Right lobe of liver (tissue), 4 donors: ENCODE measurements around a stretch of chr1.

GRCh38 chr1:28296515-28297439, 32.1 kb upstream of the MED18 start:
- PRO-cap, 4 experiments, result peak in 4 of 4 experiments; most common plus-strand start chr1:28297048 (in 2); most common minus-strand start chr1:28296857 (in 3)
- RAMPAGE, long total RNA, 2 experiments, result no peak in any of the 2 experiments

DNA sequence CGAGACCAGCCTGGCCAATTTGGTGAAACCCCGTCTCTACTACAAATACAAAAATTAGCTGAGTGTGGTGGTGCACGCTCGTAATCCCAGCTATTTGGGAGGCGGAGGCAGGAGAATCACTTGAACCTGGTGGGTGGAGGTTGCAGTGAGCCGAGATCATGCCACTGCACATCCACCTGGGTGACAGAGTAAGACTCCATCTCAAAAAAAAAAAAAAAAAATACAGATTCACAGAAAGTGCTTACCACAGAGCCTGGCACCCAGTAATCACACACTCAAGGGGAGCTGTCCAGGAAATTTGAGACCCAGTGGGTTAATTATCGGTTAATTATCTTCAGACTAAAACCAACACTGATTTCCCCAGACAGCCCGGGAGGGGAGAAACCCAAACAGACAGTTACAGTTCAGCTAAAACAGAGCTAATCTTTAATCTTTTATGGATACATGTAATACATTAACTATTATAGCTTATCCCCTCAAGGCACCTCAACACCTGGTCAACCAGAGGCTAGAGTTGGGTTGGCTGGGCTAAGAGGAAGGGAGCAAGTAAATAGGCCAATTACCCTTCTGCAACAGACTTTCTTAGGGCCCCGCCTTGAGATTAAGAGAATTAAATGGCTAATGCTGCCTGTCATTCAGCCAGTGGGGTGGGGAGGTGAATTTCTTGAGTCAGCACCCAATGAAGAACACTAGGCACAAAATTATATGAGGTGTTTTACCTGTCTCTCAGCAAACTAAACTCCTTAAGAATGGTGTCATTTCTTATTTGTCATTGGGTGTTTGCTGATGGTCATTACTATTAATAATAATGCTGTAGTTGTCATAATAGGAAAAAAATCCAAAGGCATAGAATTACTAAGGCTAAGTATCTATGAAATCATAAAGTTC, 6.7 kb upstream of the MED18 start:
- PRO-cap, 4 experiments, result peak in 2 of 4 experiments; most common plus-strand start position 511 of the sequence (in 1); most common minus-strand start position 401 of the sequence (in 1)
- RAMPAGE, long total RNA, 2 experiments, result no peak in any of the 2 experiments

DNA sequence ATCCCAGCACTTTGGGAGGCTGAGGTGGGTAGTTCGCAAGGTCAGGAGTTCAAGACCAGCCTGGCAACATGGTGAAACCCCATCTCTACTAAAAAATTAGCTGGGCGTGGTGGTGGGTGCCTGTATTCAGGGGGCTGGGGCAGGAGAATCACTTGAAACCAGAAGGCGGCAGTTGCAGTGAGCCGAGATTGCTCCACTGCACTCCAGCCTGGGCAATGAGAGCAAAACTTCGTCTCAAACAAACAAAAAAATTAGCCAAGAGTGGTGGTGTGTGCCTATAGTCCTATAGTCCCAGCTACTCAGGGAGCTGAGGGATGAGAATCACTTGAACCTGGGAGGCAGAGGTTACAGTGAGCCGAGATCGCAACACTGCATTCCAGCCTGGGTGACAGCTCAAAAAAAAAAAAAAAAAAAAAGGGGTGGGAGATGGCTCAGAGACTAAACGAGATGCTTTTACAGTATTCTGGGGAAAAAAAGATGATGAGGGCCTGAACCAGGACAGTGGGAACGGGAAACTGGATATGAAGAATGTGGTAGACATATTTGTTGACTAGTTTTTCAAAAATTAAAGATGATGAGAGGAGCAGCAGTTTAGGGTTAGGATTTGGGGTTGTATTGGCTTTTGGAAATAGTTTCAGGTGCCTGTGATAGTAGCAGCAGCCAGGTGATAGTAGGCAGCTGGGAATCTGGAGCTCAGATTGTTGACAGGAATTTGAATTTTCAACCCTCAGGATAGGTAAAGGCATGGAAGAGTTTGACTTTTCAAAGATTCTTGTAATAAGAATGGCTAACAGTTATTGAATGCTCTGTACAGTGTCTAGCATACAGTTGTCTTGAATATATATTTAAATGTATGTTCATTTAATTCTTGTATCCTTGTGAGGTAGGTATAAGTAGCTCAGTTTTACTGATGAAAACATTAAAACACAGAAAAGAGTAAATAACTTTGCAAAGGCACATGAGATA, 18.1 kb downstream of the YTHDF2 start:
- PRO-cap, 4 experiments, result no peak in any of the 4 experiments
- RAMPAGE, long total RNA, 2 experiments, result no peak in any of the 2 experiments

- PRO-cap, 4 experiments, result no peak in any of the 4 experiments
- RAMPAGE, long total RNA, 2 experiments, result no peak in any of the 2 experiments
Observed at GRCh38 chr1:29120118-29120938, 3.4 kb downstream of the TMEM200B start.

- PRO-cap, 4 experiments, result no peak in any of the 4 experiments
- RAMPAGE, long total RNA, 2 experiments, result no peak in any of the 2 experiments
Observed at GRCh38 chr1:29160231-29160578, 21.5 kb downstream of the SRSF4 start.

DNA sequence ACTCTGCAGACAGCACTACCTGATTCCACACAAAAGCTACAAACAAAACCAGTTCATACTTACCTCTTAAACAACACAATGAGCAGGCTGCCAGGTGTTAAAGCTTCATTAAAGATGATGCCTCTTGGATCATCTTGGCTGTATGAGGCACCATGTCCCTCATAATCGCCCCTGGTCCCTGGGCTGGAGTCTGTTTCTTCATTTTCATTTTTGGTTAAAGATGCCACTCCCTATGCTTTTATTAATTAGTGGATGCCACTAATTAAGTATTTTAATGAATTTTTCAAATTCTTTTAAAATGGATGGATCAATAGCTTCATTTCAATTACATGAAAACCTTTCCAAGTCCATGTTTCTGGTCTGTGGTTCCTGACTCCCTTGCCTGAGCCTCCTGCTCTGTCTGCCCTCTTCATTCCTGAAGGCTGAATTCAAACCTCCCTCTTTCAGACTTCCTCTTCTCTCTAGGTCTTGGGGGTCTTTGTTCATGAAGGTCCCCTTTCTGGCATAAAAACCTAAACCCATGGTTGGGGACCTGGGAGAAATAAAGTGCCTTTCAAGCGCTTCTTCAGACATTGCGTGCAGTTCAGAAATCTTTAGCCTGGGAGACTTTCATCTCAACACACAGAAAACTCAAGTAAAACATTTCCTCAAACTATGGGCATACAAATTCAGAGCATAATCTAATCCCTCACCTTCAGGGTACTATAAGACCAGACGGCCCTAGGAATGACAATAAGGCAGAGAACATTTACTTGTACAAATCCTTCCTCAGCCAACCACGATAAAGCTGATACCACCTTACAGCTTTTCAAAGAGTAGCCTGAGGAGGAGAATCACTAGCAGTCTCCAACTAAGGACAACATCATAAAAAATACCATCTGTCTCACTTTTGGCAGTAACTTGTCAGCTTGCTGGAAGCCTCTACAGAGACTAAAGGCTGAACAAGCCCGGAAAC, 11.1 kb downstream of the SRSF4 start:
- PRO-cap, 4 experiments, result no peak in any of the 4 experiments
- RAMPAGE, long total RNA, 2 experiments, result no peak in any of the 2 experiments

DNA sequence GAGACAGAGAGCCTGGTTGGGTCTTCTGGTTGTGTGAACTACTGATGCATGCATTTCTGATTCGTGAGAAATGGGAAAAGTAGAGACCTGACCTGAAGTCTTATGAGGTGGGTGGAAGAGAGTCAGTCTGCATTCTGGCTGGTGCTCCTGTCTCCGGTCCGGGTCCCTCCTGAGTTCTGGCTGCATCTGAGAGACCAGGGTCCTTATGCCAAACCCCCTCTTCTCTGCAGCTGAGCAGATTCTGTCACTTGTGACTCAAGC, 638.7 kb downstream of the MATN1 start:
- PRO-cap, 4 experiments, result peak in 1 of 4 experiments; most common plus-strand start position 145 of the sequence (in 1)
- RAMPAGE, long total RNA, 2 experiments, result no peak in any of the 2 experiments

DNA sequence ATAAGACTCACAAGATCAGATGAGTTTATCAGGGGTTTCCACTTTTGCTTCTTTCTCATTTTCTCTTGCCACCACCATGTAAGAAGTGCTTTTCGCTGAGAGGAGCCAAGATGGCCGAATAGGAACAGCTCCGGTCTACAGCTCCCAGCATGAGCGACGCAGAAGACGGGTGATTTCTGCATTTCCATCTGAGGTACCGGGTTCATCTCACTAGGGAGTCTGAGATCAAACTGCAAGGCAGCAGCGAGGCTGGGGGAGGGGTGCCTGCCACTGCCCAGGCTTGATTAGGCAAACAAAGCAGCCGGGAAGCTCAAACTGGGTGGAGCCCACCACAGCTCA, 285.1 kb downstream of the MATN1 start:
- PRO-cap, 4 experiments, result no peak in any of the 4 experiments
- RAMPAGE, long total RNA, 2 experiments, result no peak in any of the 2 experiments

DNA sequence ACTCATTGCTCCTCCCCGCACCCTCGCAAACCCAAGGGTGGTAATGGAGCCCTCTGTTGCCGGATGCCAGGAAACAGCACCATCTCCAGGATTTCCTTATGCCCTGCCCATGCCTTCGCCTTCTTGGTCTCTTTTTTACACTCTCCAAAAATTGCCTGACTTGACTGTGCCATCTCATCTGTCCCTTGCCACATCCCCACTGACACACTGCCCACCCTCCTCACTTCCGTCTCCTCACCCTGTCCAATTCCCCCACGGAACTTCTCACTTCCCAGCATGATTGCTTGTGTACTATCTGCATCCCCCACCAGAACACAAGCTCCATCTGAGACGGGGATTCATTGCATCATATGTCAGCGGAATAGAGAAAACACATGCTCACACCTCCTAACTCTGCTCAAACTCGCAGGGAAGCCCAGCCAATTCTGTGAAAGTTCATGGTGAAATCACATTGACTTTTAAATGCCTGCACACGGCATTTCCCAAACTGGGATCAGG, 201.2 kb downstream of the MATN1 start:
- PRO-cap, 4 experiments, result peak in 2 of 4 experiments; most common minus-strand start position 201 of the sequence (in 1)
- RAMPAGE, long total RNA, 2 experiments, result no peak in any of the 2 experiments

GRCh38 chr1:30675508-30676089, 47.8 kb downstream of the MATN1 start:
- PRO-cap, 4 experiments, result no peak in any of the 4 experiments
- RAMPAGE, long total RNA, 2 experiments, result no peak in any of the 2 experiments

DNA sequence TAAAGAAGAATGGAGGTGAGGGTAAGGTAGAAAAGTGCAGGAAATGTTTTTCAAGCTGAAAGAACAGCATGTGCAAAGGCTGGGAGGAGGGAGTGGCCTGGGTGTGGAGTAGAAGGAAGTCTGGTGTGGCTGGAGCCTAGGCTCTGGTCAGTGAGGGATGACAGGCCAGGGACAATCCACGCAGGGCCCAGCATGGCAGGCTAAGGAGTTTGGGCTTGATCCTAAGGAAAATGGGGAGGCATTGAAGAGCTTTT, 45.9 kb downstream of the MATN1 start:
- PRO-cap, 4 experiments, result no peak in any of the 4 experiments
- RAMPAGE, long total RNA, 2 experiments, result no peak in any of the 2 experiments

GRCh38 chr1:30730027-30730923, 6.9 kb upstream of the MATN1 start:
- PRO-cap, 4 experiments, result no peak in any of the 4 experiments
- RAMPAGE, long total RNA, 2 experiments, result no peak in any of the 2 experiments

DNA sequence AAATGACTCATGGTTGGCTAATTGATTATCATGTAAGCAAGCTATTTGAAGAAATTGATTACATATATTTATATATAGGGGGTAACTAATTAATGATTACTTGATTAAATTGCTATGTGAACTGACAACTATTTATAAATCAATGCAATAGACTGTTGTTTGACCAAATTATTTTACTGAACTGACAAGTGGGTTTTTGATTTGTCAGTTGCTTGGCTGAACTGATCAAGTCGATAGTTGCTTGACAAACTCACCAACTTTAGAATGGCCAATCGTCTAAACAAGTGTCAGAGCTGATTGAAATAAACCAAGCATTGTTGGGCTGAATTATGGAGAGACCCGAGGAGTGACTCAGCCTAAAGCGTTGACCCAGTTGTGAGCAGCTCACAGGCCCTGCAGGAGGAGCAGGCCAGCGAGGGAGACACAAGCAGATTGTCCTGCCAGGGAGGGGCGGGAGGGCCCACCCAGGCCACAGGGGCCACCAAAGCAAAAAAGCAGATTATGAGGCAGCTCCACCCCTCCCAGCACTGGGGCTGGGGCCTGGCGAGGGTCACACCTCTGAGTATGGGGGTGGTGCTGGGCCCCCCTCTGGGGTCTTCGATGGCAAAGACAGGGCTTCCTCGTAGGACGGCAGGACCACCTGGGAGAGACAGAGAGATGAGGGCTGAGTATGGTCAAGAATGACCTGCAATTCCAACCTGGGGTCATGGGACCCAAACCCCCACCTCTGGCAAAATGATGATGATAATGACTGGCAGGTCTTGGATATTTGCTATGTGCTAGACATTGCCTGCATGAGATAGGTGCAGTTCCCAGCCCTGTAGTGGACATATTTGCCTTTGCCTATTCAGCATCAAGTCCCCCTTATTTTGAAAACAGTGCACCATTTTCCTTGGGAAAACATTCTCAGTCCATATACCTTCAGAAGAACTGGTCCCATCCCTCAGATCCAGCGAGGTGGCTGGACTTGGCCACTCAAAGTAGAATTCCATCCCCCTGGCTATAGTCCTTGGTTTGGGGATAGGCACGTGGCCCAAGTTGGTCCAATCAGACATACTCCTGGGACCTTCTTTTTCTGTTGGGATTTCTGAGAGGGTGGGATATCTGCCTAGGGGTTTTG, 10.3 kb upstream of the MATN1 start:
- PRO-cap, 4 experiments, result no peak in any of the 4 experiments
- RAMPAGE, long total RNA, 2 experiments, result no peak in any of the 2 experiments

DNA sequence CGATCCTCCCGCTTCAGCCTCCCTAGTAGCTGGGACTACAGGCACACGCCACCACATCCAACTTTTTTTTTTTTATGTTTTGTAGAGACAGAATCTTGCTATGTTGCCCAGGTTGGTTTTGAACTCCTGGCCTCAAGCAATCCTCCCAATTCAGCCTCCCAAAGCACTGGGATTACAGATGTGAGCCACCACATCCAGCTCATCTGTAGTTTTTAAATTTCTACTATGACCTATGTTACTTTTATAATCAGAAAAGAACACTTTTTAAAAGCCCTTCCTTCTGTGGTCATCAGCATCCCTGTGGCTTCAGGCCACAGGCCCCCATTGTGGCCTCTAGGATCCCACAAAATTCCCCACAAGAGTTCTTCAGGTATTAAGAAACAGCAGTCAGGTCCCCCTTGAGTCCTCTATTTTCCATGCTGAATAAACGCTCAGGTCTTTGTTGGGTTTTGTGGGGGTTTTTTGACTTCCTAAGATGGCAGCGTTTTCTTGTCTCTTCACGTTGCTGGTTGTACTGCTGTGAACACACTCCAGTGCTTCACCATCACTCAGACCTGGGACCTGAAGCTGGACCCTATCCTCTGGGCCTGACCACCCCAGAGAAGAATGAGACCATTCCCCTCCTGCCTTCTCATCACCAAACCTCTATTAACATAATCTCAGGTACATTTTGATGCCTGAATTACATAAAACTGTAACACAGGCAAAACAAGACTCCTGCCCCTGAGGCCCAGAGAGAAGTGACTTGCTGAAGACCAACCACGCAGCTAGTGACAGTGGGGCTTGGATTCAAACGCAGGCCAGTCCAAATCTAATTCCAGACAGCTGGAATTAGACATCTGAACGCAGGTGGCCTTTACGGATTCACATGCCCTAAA, 13.4 kb upstream of the MATN1 start:
- PRO-cap, 4 experiments, result no peak in any of the 4 experiments
- RAMPAGE, long total RNA, 2 experiments, result no peak in any of the 2 experiments

DNA sequence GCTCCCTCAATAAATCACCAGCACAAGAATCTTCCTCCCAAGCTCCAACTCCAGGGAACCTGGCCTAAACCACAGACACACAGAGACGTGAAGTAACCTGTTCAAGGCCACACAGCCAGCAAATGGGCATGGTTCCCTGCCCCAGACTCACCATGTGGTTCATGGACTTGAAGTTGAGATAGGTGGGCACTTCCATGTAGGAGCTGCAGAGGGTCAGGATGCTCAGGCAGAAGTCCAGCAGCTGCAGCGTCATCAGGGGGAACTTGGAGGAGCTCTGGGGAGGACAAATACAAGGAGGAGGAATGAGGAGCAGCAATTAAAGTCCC, 15.4 kb upstream of the MATN1 start:
- PRO-cap, 4 experiments, result no peak in any of the 4 experiments
- RAMPAGE, long total RNA, 2 experiments, result no peak in any of the 2 experiments

DNA sequence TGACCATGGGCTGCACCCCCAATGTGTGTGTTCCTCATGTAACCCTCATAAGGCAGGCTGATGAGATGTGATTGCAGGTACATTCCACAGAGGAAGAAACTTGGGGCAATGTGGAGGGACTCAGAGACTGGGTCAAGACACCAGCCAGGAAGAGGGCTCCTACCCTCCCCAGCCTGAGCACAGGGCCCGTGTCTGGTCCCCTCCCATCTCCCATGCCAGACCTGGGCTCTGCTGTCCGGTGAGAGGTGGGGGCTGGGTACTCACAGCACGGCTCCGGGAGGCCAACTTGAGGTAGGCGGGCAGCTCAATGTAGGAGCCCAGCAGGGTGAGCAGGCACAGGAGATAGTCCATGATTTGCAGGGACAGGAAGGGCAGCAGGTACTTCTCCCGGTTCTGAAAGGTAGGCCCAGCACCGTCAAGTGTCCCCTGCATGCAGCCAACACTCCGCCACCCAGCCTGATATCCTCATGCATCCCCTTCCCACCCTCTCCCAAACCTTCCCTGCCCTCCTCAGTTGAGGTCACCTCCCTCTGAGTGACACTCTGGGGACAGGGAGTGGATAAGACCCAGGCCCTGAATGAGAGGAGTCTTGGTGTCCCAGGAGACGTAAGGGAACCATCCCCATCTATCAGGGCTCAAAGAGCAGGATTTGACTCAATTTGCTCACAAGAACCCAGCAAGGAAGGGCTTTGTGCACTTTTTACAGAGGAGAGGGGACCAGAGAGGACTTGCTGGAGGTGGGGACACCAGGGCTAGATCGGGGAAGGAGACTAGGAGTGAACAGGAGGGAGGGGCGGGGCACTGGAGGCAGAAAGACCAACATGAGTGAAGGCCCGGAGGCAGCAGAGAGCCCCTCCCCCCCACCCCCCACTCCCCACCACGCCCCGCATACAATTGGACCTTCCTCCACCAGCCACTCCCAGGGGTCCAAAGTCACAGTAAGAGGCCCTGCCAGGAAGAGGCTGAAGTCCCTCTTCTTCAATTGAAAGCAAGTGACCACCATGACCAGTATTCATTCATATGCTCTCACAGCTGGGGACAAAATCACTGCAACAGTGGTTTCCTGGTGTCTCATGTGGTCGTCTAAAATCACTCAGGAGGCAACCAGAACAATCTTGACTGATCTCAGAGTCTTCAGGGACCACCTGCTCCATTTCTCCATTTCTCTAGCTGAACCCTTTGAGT, 16.6 kb upstream of the MATN1 start:
- PRO-cap, 4 experiments, result no peak in any of the 4 experiments
- RAMPAGE, long total RNA, 2 experiments, result no peak in any of the 2 experiments

DNA sequence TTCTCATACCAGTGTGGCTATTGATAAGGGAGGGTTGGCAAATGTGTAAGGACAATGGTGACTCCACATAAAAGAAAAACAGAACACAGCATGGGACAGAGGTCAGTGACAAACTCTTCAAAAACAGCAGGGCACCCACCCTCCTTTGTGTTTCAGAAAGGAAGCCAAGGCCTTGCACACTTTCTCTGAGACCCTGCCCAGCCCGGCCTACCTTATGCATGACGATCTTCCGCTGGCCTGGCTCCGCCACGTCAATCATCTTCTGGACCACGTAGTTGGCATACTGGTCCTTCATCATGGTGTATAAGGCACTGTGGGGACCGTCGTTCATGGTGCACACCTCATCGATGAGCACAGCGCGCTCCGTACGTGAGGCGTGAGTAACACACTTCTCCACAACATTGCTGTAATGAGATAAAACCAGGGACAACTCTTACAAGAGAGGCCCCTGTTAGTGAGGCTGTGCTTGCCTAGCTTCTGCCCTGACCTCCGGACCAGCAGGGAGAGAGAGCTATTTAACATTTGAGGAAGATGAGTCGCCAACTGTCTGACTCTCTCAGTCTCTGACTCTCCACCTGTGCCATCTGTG, 28.0 kb upstream of the SDC3 start:
- PRO-cap, 4 experiments, result peak in 1 of 4 experiments; most common minus-strand start position 259 of the sequence (in 1)
- RAMPAGE, long total RNA, 2 experiments, result no peak in any of the 2 experiments

GRCh38 chr1:31297527-31298312, 888 bp downstream of the ZCCHC17 start:
- PRO-cap, 4 experiments, result no peak in any of the 4 experiments
- RAMPAGE, long total RNA, 2 experiments, result no peak in any of the 2 experiments

DNA sequence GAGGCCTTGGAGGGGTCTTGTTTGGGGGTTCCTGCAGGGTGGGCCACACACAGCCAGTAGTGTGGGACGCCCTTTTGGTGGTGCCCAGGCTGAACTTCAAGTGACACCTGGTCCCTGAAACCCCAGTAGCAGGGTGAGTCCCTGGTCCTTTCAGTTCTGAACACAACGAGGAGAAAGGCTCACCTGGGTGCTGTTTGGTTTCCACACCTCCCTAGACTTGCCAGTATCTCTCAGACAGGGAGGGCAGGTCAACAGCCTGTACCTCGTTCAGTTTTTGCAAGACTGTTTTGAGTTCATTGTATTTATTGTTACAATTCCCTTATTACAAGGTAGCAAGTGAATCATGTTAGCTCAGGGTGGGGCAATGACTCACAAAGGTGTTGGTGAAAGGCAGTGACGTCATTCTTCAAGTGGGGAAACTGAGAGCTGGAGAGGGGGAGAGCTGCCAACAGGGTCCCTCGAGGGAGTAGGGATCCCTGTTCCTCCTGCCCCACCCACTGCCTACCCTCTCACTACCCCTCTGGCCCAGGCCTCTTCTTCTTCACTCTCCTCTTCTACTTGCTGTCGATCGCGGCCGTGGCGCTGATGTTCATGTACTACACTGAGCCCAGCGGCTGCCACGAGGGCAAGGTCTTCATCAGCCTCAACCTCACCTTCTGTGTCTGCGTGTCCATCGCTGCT, 13.3 kb downstream of the SERINC2 start:
- PRO-cap, 4 experiments, result peak in 1 of 4 experiments; most common plus-strand start position 168 of the sequence (in 1)
- RAMPAGE, long total RNA, 2 experiments, result start-site peak on the plus strand in 2 of 2 experiments, centred at positions 597 to 599 of the sequence, 81 to 82 reads per replicate

DNA sequence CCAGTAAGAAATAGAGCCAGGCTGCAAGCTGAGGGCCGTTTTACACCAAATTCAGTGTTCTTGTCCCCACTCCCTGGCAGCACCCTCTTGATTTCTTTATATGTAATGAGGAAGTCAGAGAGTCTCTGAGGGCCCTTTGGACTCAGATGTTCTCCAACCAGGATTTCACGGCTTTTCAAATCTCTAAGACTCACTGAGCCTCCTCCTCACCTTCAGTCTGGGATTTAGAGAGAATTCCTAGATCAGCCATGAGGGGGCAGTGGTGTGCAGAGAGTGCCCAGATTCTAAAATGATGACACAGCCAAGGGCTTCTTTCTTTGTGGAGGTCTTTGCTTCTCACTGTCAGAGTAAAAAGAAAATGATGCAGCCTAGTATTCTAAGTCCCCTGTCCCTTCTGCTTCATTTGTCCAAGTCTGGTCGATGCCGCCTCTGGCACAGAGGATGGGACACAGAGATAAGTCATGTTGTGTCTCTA, 12.3 kb upstream of the TINAGL1 start:
- PRO-cap, 4 experiments, result no peak in any of the 4 experiments
- RAMPAGE, long total RNA, 2 experiments, result no peak in any of the 2 experiments